Body of pancreas (tissue), 2 donors: ENCODE results near the gene KIDINS220.

DNA sequence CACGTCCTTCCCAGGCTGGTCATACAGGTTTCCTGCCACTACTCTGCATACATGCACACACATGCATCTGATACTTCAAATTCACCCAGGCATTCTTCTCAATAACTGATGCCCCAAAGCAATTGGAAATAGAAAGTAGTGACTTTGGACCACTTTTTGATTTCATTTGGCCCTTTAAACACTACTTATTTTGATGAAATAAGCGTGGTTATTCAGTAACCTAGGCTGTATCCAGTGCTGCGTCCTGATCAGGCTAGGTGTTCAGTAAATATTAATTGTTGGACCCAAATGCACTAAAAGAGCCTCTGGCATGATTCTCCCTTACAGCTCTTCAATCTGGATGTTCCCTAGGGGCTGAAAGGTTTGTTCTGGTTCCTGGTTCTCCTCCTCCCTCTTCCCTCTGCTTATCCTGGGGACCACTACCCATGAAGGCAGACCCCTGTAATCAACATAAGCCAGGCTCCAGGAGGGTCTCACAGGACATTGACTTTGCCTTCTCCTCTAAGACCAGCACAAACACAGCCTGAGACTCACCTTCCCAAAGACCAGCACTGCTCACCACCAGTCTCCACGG is 222.7 kb upstream of the ID2 start:
- PRO-cap: no peak
- RAMPAGE, long total RNA, 2 experiments: no peak in any of the 2 experiments

DNA sequence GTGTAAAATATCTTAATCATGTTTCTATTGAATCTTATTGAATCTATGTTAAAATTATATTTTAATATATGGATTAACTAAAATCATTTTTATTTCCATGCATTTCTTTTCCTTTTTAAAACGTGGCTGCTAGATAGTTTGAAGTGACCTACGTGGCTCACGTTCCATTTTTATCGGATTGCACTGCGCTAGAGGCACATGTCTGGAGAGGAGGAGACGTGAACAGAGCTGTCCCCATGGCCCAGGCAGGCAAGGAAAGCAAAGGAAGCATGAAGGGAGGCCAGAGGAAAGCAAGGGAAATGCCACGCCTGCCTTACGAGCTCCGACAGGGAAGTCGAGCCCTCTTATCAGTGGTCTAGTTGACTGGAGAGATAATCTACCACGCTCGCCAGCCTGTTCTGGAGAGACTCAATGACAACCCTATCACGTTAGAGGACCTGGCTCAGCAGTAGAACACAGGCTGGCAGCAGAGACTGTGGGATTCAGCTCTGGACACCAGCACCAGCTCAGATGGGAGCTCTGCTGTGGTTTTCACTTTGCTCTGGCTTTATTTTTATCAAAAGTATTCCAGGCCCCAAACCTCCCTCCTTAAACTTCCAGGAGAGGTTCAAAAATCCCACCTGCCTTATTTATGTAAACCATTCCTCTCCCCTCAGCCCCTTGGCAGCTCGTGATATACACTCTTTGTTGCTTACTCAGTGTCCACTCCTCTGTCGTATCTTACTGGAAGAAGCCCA is 202.5 kb upstream of the ID2 start:
- PRO-cap: no peak
- RAMPAGE, long total RNA, 2 experiments: no peak in any of the 2 experiments

DNA sequence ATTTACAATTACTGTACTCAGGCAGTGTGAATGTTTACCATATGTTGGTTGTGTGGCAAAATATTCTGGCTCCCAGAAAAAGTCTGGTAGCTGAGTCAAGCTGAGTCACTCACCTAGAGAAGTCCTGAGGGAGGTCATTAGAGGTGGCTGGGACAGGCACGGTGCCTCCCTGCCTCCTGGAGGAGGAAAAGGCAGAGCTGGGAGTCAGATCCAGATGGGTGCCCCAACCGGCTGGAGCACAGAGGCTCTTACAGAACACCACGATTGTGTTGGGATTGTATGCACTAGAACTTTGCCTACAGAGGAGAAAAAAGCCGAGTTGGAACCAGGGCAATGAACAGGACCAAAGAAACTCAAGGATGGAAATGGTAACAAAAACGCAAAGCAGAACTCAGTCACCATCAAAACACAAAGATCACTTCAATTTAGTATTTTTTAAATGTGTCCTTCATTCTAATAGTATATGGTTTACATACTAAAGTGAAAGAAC is 19.2 kb upstream of the ID2 start:
- PRO-cap: no peak
- RAMPAGE, long total RNA, 2 experiments: no peak in any of the 2 experiments

- PRO-cap: bidirectional peak, plus-strand start at chr2:8678207, minus-strand start at chr2:8678106
- RAMPAGE, long total RNA, 2 experiments: no peak in any of the 2 experiments
These were observed 3.9 kb upstream of the ID2 start for GRCh38 chr2:8677609-8678605.

- PRO-cap: bidirectional peak, plus-strand start at chr2:8678948, minus-strand start at chr2:8678811
- RAMPAGE, long total RNA, 2 experiments: no peak in any of the 2 experiments
These were observed 2.9 kb upstream of the ID2 start for GRCh38 chr2:8678606-8679608.

DNA sequence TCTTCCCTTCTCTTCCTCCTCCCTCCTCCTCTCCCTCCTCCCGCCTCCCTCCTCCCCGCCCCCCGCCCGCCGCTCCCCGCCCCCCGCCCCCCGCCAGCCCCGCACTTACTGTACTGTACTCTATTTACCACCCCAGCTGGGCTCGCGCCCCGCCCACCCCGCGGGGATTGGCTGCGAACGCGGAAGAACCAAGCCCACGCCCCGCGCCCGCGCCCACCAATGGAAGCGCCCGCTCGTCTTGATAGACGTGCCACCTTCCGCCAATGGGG is 204 bp upstream of the ID2 start:
- PRO-cap: bidirectional peak, plus-strand start outside the sequence, minus-strand start at position 107 of the sequence
- RAMPAGE, long total RNA, 2 experiments: start-site peak on the minus strand in 1 of 2 experiments, centred at position 141 of the sequence, 10 reads per replicate

GRCh38 chr2:8684381-8684926 is 2.6 kb downstream of the ID2 start:
- PRO-cap: no peak
- RAMPAGE, long total RNA, 2 experiments: no peak in any of the 2 experiments

- PRO-cap: bidirectional peak, plus-strand start at chr2:8685650, minus-strand start at chr2:8685329
- RAMPAGE, long total RNA, 2 experiments: no peak in any of the 2 experiments
These were observed 3.9 kb downstream of the ID2 start for GRCh38 chr2:8685528-8686346.

- PRO-cap: bidirectional peak, plus-strand start at chr2:8837723, minus-strand start at chr2:8837592
- RAMPAGE, long total RNA, 2 experiments: start-site peak on the minus strand in 2 of 2 experiments, at chr2:8837592-8837634 at its widest, 216 to 249 reads per replicate
These were observed at the start of gene KIDINS220 for GRCh38 chr2:8837138-8838096. KIDINS220 (minus strand) TSS chr2:8837613.

DNA sequence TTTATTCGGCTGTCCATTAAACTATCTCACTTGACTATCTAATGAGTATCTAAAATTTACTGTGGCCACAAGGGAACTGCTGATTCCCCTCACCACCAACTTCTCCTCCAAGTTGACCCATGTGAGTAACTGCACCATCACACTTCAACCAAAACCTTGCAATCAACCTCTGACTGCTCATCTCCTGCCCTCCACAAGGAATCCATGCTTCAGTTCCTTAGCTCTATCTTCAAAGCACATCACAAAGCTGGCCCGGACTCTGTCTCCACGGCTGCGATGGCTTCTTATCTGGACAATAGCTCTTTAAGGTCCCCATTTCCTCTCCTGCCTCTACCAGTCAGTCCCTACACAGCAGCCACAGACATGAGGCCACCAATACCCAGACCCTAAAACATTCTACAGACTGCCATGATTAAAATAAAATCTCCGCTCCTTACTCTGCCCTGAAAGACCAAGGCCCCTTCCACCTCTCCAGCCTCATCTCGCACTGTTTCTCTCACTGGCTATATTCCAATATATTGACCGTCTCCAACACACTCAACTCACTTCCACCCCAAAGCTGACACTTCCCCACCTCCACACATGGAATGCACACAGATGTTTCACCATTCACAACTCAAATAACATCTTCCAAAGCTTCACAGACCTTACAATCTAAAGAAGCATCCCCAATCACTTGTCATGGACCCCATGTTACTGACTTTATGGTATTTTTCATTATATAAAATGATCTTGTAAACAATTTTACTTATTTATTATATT is 25.6 kb downstream of the MBOAT2 start:
- PRO-cap: no peak
- RAMPAGE, long total RNA, 2 experiments: no peak in any of the 2 experiments

- PRO-cap: no peak
- RAMPAGE, long total RNA, 2 experiments: no peak in any of the 2 experiments
These were observed 3.4 kb downstream of the MBOAT2 start for GRCh38 chr2:8999900-9000582.

- PRO-cap: no peak
- RAMPAGE, long total RNA, 2 experiments: no peak in any of the 2 experiments
These were observed 61.5 kb upstream of the ASAP2 start for GRCh38 chr2:9145110-9145550.

- PRO-cap: no peak
- RAMPAGE, long total RNA, 2 experiments: no peak in any of the 2 experiments
These were observed 6.2 kb downstream of the ASAP2 start for GRCh38 chr2:9212656-9213387.

DNA sequence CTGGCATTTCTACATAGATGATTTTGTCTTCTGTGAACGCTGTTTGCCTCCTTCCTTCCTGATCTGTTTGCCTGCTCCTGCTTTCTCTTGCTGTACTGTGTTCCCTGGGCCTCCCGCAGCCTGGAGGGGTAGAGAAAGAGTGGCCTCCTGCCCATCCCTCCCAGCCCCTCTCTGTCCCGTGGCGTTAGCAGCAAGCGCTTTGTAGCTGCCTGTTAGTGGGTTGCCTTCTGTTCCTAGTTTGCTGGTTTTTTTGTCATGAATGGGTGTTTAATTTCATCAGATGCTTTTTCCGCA is 32.2 kb downstream of the ASAP2 start:
- PRO-cap: no peak
- RAMPAGE, long total RNA, 2 experiments: no peak in any of the 2 experiments

- PRO-cap: no peak
- RAMPAGE, long total RNA, 2 experiments: no peak in any of the 2 experiments
These were observed 80.3 kb downstream of the ASAP2 start for GRCh38 chr2:9286651-9287492.

- PRO-cap: no peak
- RAMPAGE, long total RNA, 2 experiments: no peak in any of the 2 experiments
These were observed 105.0 kb downstream of the ASAP2 start for GRCh38 chr2:9311414-9312233.

- PRO-cap: no peak
- RAMPAGE, long total RNA, 2 experiments: no peak in any of the 2 experiments
These were observed 102.0 kb downstream of the ITGB1BP1 start for GRCh38 chr2:9321264-9321703.

- PRO-cap: no peak
- RAMPAGE, long total RNA, 2 experiments: no peak in any of the 2 experiments
These were observed 89.8 kb downstream of the ITGB1BP1 start for GRCh38 chr2:9333410-9334055.

GRCh38 chr2:9351491-9352205 is 71.7 kb downstream of the ITGB1BP1 start:
- PRO-cap: no peak
- RAMPAGE, long total RNA, 2 experiments: no peak in any of the 2 experiments

DNA sequence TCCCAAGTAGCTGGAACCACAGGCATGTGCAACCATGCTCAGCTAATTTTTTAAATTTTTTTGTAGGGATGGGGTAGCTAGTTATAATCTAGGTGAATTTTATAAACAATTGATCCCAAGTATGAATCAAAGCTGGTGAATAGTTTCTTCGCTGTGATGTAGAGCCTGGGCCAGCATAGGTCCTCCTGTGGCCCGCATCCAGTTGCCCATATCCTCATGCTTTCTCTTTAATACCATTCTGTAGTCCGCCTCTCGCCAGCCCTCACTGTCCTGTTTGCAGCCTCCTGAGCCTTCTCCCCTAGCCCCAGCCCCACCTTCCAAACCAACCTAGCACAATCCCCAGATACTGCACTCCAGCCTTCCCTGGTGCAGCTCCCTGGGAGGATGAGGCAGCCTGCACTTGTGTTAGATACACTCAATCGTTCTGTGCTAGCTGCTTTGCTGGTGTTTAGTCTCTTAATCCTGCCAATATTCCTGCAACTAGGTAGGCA is 9.1 kb downstream of the IAH1 start:
- PRO-cap: no peak
- RAMPAGE, long total RNA, 2 experiments: no peak in any of the 2 experiments